Measurements from ENCODE around the genes SNCAIP and CEP120.

GRCh38 chr5:116576101-116576798 is 1.6 kb upstream of the SEMA6A start:
- RRBS: 42% methylated on average over 11 of the region's 45 CpGs

DNA sequence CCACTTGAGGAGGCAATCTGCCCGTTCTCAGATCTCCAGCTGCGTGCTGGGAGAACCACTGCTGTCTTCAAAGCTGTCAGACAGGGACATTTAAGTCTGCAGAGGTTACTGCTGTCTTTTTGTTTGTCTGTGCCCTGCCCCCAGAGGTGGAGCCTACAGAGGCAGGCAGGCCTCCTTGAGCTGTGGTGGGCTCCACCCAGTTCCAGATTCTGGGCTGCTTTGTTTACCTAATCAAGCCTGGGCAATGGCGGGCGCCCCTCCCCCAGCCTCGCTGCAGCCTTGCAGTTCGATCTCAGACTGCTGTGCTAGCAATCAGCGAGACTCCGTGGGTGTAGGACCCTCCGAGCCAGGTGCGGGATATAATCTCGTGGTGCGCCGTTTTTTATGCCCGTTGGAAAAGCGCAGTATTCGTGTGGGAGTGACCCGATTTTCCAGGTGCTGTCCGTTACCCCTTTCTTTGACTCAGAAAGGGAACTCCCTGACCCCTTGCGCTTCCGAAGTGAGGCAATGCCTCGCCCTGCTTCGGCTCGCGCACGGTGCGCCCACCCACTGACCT is 958.4 kb upstream of the SEMA6A start:
- RRBS: no CpG with 5 or more reads among the region's 26 CpGs

DNA sequence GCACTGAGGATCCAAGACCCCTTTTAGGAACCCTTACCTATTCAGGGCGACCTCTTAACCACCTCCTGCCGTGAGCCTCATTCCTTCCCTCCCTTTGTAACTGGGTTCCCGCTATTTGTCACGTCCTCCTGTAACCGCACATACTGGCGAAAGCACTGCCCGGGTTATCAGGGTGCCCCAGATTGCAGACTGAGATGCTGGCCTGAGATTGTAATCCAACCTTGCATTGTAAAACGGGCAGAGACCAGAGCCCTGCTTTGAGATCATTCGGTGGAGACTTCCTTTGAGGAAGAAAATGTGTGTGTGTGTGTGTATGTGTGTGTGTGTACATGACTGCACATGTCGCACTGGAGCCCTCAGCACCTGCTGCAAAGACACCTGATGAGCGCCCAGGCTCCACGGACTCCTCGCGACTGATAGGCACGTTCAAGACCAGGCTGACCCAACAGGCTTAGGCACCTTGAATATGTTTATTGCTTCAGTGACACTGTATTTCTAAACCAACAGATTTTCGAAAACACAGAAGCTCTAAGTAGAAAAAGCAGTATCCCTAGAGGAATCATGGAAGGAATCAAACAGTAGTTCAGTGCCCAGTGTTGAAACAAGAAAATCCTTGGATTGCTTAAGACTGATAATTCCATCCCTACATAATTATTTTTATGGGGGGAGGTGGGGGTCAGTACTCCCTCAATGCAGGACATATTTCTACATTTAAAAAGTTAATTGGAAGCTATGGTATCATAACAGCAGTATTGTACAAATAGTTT is 86.5 kb upstream of the TNFAIP8 start:
- RRBS: no CpG with 5 or more reads among the region's 16 CpGs

DNA sequence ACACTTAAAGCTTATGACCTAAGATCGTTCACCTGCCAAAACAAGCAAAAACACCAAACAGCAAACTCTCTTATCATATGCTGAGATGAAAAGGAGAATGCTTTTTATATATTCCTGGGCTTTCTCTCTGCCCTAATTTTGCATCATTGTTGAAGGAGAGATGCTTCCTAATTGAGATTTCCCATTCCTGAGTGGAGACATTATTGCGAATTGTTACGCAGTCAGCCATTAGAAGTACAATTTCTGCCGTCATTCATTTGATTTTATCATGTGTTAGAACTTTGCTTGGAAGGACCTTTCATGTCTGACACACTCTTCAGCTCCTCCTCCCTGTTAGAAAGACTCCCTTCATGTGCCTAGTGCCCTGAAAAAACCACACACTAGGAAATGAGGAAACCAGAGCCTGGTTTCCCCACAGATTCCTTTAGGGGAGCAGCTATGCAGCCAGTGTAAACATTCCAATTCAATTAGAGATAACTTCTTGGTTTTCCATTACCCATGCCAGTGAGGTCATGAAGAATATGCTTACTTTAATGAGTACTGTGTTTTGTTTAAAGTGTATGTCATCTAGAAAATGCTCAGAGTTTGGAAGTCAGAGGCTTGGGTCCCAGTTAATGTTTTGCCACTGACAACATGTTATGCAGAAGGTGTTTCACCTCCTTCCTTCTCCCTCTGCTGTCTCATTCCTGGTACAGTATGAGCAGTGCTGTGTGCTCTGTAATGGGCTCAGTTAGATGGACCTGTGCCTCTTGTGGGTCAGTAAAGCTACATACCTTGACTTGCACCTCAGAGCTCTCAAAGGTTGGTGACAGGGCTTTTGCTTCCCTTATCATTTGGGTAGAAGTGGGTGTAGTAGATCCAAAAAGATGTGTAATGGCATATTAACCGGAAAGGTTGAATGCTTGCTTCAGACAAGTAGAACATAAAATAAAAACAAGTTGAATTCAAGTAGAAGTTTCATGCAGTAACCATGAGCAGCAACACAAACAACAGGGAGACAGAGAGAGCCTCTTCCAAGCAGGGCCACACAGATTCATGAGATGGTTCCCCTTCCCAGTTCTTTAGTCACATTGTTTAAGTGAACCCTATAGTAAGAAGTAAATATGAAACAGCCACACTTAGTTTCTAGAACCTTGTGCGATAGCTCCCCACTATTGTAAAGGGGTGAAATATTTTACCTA is 52.7 kb upstream of the TNFAIP8 start:
- RRBS: no CpG with 5 or more reads among the region's 6 CpGs

GRCh38 chr5:119358156-119358449 is 2.3 kb downstream of the TNFAIP8 start:
- RRBS: no CpG with 5 or more reads among the region's 2 CpGs

DNA sequence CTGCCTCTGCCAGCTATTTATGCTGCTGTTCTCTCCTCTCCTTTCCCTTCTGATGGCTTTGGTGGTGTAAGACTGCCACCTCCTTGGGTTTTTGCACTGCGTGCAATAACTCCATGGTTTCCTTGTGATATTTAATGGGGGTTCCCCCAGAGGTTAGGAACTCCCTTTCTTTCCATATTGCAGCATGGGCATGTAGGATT is 24.0 kb upstream of the HSD17B4 start:
- RRBS: no CpG with 5 or more reads among the region's 1 CpG

- RRBS: no CpG with 5 or more reads among the region's 11 CpGs
Measured at GRCh38 chr5:119705914-119706470, 76.6 kb downstream of the FAM170A start.

DNA sequence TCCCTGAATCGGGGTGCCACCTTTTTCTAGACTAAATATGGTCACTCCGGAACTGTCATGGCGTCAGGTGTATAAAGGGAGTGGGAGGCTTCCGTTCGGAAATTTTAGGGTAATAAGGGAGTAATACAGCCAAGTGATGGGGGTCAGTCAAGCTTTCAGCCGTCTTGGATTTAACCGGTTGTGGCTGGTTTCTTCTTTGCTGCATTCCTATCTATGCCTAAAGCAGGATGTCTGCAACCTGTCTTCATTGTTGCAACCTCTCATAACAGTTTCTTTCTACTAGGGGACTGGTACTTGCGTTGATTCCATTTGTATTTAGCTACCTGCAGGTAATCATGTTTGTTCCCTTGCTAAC is 48.8 kb downstream of the PRR16 start:
- RRBS: no CpG with 5 or more reads among the region's 8 CpGs

GRCh38 chr5:122311395-122312382 is at the start of gene SNCAIP:
Gene SNCAIP (plus strand): TSS chr5:122312237.
- RRBS: 49% methylated on average over 37 of the region's 103 CpGs

- RRBS: no CpG with 5 or more reads among the region's 4 CpGs
Measured at GRCh38 chr5:122469527-122470017, 157.5 kb downstream of the SNCAIP start.

DNA sequence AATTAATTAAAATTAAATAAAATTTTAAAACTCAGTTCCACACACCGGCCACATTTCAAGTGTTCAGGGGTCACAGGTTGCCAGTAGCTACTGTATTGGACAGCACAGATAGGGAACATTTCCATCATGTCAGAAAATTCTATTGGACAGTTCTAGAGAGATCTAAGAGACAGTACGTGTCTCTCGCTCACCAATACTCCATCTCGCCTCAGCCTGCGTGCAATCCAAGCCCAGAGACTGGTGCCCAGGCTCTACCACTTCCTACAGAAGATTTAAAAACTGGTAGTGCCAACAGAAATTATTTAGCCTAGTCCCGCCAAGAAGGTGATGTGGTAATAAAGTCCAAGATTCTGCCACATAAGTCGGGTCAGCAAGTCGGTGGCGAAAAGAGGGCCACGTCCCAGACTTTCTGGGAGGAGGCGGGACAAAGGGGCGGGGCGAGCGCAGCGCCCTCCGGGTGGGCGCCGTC is 364 bp upstream of the SNX2 start:
- RRBS: no CpG with 5 or more reads among the region's 18 CpGs

GRCh38 chr5:122908524-122909059 is 63.2 kb downstream of the SNX24 start:
- RRBS: no CpG with 5 or more reads among the region's 7 CpGs

- RRBS: no CpG with 5 or more reads among the region's 14 CpGs
Measured at GRCh38 chr5:123094059-123094495, 5.0 kb downstream of the PRDM6 start.

DNA sequence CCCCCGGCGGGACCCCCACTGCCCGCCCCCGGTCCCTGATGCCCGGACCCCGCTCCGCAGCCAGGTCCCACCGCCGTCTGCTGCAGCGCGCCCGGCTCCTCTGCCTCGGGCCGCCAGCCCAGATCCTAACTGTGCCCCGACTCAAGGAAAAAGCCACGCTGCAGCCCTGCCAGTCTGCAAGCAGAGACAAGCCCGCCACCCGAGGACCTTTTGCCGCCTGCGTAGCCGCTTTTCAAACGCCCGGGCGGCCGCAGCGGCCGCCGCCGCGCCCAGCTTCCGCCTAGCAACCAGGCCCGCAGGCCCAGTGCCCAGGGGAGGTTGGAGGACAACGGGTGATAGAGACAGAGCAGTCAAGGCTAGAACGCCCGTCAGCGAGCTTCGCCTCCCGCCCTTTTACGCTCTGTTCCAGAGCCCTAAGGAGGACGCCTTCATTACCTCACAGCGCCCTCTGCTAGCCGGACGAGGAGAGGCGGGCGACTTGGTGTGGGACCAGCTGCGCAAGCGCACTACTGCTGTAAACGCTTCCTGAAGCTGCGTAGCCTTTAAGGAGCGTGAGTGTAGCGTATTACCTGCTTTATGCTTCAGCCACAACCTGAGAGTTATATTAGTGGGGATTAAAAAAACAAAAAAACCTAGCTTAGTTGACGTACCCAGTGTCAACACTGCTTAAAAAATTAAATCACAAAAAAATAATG is at the start of gene CEP120:
CEP120 (minus strand) TSS at position 330 of the 695 bp plus-strand sequence.
- RRBS: 2% methylated on average over 8 of the region's 52 CpGs

DNA sequence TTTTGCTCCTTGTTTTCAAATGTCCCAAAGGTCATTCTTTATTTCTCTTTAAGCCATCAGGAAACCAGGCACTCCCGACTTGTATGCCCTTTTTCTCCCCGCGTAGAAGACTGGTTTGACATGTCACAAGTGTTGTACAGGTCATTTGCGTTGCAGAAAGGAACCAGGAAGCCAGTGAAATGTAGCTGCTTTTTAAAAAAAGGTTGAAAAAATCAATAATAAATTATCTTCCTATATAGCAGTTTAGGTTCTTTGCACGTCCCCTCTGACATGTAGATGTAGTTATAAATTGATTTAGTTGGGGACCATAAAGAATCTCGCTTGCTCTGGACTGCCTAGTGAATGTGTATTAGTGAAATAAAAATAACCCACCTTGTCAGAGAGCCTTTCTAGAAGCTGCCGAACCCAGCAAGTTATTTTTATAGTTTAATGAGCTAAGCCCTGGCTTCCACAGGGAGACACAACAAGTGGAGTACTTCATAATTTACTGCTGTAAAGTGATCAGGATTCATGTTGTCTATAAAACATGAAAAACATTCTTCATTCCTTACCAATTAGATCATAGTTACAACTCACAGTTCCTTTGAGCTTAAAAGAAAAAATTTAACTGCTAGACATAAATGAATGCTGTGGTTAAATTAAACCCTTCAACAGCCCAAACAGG is 404.6 kb downstream of the CSNK1G3 start:
- RRBS: no CpG with 5 or more reads among the region's 7 CpGs

- RRBS: no CpG with 5 or more reads among the region's 1 CpG
Measured at GRCh38 chr5:124209758-124210071, 536.7 kb downstream of the ZNF608 start.

GRCh38 chr5:124660734-124661093 is 85.7 kb downstream of the ZNF608 start:
- RRBS: no CpG with 5 or more reads among the region's 4 CpGs

DNA sequence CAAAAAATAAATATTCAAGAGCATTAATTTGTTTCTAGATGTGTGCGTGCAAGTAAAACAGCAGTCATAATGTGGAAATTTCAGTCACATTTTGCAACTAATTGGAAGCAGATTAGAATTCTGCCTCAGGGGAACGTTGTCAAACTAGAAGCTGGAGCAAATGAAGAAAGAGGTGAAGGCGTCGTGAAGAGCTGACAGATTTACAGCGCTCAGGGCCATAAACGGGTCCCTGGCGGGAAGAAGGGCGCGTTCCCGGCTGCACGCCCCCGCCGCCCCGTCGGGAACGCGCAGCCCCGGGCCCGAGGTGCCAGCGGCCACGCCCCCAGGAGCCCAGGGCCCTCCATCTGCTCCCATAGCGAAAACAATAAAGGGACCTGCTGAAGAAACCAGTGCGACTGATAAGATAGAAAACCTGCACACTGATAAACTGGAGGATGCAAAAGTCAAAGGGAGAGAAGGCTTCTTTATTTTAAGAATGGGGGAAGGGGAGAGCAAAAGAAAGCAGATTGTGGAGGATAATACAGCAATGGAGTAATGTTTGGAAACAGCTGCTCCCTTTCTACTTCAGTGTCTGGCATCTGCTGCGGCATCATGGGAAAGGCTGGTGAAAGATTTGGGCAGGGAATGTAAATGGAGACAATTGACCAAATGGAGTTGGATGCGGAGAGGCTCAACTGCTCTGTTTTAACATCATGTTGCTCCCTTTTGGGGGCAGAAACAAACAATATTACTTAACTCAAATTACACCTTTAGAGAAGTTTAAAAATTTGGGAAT is 11.1 kb downstream of the ZNF608 start:
- RRBS: 85% methylated on average over 9 of the region's 25 CpGs

- RRBS: no CpG with 5 or more reads among the region's 3 CpGs
Measured at GRCh38 chr5:124871178-124871550, 124.7 kb upstream of the ZNF608 start.

DNA sequence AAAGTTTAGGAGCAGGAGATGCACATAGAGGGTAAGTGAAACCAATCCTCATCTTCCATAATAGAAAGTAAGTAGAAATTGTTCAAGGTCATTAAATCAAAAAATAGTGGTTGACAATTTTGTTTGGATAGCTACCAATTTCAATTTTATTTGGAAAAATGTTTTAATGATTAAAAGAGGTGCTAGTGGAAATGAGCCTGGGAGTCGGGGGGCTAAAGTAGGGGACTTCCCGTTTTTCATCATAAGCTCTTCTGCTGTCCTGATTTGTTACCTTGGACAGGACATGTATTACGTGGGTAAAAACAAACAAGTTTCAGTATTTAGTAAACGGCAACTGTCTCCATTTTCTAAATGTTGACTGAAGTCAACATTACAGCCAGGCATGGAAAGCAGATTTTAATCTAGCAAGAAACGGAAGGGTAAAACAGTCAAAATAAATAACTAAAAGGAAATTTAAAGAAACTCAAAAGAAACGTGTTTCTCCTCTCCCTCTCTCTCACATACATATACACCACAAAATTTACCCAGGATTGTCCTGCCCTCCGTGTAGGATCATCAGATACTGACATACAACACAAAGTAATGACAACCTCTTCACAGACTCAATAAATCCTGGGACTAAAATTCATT is 212.2 kb upstream of the GRAMD2B start:
- RRBS: no CpG with 5 or more reads among the region's 7 CpGs